SK-MEL-5 (cell line): ENCODE measurements around a stretch of chr7.

RAMPAGE:
- cytosol, long total RNA = no peak
- long total RNA = no peak
- nucleus, long total RNA = no peak
These were observed 76.6 kb downstream of the INSIG1 start for GRCh38 chr7:155374320-155374670.

DNA sequence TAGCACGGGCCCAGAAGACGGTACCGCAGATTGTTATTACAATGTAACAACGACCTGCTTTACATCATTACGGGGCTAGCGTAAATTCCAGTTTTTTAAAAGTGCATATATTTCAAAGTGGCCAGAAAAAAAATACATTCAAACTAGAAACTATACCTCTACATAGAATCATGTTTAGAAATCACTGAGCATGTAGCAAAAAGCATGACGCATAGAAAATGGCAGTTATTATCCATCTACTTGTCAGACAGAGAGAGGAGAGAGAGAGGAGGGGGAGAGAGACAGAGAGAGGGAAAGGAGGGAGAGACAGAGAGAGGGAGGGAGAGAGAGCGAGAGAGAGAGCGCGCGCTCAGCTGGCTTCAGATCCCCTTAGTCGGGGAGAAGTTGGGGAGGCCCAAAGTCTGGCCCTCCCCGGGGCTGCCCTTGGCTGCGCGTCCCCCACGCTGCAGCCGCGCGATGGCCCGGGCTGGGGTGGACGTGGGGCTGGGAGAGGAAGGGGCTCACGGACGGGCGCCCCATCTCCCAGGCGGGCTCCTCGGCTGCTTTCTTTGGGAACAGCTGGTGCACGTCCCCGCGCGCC, 37.1 kb downstream of the CNPY1 start:
RAMPAGE:
- cytosol, long total RNA = no peak
- long total RNA = no peak
- nucleus, long total RNA = no peak

RAMPAGE:
- cytosol, long total RNA = no peak
- long total RNA = no peak
- nucleus, long total RNA = no peak
These were observed 25.2 kb downstream of the RBM33 start for GRCh38 chr7:155669480-155670203.

DNA sequence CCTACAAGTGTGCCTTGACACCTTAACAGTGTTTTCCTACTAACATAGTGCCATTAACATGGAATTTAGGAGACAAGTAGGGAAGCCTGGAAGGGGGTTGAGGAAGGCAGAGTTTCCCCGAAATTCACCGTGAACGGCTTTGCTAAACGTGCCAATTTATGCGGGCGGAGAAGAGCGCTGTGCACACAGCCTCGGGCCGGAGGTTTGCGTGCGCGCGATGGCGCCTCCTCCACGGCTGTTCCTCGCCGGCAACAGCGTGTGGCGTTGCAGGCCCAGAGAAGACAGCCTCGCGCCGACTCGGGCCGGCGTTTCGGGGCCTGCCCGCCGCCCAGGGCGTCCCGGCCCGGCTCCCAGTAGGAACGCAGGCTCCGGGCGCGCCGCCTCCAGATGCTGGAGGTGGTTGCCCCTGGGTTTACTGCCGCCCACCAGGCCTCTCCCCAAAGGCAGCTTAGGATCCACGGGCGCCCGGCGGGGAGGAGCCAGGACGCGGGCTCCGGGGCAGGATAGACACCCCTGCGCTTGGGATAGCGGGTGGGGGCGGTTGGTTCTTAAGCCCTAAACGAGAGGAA, 6.8 kb downstream of the SHH start:
RAMPAGE:
- cytosol, long total RNA = no peak
- long total RNA = no peak
- nucleus, long total RNA = no peak

GRCh38 chr7:155917765-155918237, 105.5 kb upstream of the SHH start:
RAMPAGE:
- cytosol, long total RNA = no peak
- long total RNA = no peak
- nucleus, long total RNA = no peak

RAMPAGE:
- cytosol, long total RNA = no peak
- long total RNA = no peak
- nucleus, long total RNA = no peak
These were observed 109.7 kb upstream of the SHH start for GRCh38 chr7:155921991-155922244.

DNA sequence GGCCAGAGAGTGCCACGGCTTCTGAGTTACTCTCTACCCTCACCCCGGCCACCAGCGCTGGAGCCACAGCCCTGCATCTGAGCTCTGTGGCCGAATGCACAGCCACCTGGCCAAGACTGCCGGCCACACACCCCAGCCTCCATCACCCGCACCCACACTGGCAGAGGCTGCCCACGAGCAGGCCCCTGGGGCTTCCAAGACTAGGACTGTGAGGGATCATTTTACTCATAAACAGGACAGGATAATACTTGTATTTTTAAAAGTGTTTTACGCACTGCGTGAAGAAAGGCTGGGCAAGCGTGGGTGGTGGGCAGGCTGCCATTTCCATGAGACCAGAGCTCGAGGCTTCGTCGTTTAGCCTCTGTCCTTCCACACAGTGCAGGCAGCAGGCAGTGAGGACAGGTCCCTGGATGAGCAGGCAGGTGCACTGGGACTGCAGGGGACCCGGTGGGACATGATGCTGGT, 35.6 kb upstream of the RNF32 start:
RAMPAGE:
- cytosol, long total RNA = no peak
- long total RNA = no peak
- nucleus, long total RNA = no peak

RAMPAGE:
- cytosol, long total RNA = no peak
- long total RNA = no peak
- nucleus, long total RNA = no peak
These were observed 27.6 kb upstream of the RNF32 start for GRCh38 chr7:156612850-156613507.

DNA sequence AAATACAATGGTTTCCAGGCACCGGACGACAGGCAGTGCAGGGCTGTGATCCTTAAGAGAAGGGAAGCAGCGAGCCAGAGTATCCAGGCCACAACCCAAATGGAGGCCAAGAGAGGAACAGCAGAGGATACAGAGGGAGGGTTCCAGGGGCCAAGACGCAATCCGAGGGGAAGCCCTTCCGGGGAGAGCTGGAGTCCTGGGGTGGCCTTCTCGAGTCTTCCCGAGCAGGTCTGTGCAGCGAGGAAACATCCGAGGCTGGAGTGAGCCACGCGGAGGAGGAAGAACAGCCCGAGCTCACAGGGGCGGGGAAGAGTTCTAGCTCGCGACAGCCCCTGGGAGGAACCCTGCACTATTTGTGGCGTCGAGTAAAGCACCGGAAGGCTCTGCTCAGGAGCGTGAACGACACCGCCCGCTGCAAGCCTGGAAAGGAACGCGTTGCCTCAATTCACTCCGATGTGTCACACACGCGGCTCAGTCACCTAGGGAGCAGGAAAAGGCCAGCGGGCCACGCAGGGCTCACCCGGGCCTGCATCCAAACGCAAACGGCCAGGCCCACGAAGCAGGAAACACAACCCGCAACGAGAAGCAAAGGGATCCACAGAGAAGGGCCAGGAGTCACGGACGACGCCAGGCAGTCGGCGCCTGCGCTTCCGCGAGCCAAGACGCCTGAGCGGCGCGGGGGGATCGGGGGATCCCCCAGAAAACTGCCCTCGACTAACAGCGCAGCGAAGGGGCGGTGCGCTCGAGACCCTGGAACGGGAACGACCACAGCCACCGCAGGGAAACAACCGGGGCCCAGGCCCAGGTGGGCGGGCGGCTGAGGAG, 833 bp upstream of the RNF32 start:
RAMPAGE:
- cytosol, long total RNA = no peak
- long total RNA = no peak
- nucleus, long total RNA = no peak

GRCh38 chr7:156895153-156895857, 2.3 kb upstream of the LMBR1 start:
RAMPAGE:
- cytosol, long total RNA = no peak
- long total RNA = no peak
- nucleus, long total RNA = no peak

DNA sequence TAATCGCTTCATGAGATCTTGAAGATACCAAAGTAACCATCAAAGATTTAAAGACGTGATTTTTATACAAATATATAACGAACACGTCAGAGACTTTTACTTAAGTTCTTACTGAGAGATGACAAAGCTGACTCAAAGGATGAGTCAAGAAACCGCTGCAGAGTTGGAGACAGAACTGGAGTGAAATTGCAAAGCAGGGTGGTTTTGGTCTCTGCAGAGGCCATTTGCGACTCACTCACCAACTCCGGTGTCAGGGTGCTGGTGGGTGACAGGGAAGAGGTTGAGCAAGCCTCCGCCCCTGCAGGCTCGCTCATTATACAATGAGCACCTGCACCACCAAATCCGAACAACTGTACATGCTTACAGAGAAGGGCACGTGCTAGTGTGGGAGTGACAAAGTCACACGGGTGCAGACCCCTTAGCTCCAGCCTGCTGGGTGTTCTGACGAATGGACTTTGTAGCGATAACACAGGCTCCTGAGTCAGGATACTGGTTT, 75.3 kb downstream of the DNAJB6 start:
RAMPAGE:
- cytosol, long total RNA = no peak
- long total RNA = no peak
- nucleus, long total RNA = no peak

DNA sequence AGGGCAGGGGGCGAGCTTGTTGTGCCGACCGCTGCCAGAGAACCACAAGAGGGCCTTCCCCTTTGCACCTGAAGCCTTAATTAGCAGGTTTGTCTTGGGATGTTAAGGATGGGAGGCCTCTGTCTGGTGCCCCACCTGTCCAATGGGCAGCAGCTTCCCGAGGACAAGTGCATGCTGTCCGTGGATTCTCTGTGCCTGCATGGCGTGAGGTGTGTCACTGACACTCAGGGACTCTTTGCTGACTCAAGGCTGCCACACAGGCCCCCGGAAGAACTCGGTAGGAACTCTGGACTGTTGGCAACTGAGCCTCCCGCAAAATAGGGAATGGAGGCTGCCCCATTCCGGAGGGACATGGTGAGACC, 487.5 kb downstream of the DNAJB6 start:
RAMPAGE:
- cytosol, long total RNA = no peak
- long total RNA = no peak
- nucleus, long total RNA = no peak

DNA sequence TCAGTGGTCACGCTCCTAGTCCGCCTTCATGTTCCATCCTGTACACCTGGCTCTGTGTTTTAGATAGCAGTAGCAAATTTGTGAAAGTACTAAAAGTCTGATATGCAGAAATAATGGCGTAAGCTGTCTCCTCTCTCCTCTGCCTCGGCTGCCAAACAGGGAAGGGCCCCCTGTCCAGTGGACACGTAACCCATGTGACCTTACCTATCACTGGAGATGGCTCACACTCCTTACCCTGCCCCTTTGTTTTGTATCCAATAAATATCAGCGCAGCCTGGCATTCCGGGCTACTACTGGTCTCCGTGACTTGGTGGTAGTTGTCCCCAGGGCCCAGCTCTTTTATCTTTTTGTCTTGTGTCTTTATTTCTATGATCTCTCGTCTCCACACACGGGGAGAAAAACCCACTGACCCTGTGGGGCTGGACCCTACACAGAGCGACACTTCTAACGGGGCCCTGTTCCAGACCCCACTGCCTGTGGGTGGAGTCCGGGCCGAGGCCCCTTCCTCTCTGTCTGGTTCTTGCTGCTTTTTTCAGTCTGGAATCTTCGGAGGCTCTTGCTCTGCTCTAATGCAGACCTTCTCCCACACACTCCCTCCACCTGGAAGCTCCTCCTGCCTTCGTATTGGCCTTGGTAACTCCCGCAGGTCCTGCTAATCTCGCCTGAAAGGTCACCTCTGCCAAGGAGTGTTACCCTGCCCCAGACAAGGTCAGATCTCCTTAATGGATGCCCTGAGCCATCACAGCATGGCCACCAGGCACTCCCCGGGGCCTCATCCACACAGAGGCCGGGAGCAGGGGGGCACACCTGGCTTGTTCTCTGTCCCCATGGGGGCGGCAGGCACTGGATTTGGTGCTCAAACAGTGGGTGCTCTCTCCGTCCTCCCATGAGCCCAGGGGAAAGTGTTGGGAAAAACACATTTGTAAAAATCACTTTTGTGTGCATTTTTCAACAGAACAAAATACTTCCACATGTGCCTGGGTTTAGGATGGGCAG, 531.8 kb downstream of the PTPRN2 start:
RAMPAGE:
- cytosol, long total RNA = no peak
- long total RNA = no peak
- nucleus, long total RNA = no peak

RAMPAGE:
- cytosol, long total RNA = no peak
- long total RNA = no peak
- nucleus, long total RNA = no peak
These were observed 517.2 kb downstream of the PTPRN2 start for GRCh38 chr7:158070112-158071101.

GRCh38 chr7:158203909-158204508, 383.6 kb downstream of the PTPRN2 start:
RAMPAGE:
- cytosol, long total RNA = no peak
- long total RNA = no peak
- nucleus, long total RNA = no peak

DNA sequence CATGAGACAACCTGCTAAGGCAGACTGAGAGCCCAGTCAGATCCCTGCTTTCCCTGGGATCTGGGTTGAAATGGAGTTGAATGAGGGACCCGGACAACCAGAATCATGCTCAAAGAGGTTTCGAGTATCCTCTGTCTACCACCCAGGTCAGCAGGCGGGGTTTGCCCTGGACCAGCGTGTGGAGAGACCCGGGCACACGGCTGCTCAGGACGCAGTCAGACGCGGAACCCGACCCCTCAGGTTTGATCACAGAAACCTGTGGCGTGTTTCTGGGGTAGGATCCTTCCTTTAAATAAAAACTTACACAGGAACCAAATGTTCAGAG, 330.6 kb downstream of the PTPRN2 start:
RAMPAGE:
- cytosol, long total RNA = no peak
- long total RNA = no peak
- nucleus, long total RNA = no peak

DNA sequence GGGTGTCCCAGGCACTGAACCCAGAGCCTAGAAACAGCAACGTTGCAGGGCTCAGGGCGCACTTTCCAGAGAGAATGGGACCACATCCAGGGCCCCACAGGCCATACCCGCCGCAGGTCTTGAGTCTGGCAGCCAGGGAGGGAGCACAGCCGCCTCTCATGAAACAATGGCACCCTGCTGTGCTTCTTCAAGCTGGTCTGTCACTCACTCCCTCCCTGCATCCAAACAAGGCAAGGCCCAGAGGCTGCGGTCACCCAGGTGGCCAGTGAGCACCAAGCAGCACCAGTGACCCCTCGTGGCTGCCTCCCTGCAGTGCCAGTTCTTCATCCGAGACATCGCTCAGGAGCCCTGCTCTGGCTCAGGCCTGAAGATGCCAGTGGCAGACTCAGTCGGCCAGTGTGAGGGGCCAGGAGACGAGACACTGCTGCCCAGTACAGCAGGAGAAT, 261.6 kb downstream of the PTPRN2 start:
RAMPAGE:
- cytosol, long total RNA = no peak
- long total RNA = no peak
- nucleus, long total RNA = no peak

DNA sequence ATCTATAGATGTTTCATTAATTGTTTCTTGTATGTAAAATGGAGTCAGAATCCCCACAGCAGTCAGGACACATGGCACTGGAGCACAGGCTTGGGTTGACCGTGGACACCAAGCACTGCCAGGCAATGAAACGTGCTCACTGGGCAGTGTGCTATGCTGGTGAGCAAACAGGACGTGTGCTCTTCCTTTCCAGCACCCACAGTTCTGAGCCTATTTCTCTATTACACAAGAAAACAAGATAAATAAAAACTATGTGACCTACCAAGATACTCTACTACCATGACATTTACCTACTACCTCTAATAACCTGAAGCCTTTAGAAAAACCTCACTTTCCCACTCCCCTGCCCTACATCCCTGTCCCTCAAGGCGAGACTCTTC, 44.2 kb upstream of the PTPRN2 start:
RAMPAGE:
- cytosol, long total RNA = no peak
- long total RNA = no peak
- nucleus, long total RNA = no peak

GRCh38 chr7:158662604-158662931, 42.0 kb downstream of the NCAPG2 start:
RAMPAGE:
- cytosol, long total RNA = no peak
- long total RNA = no peak
- nucleus, long total RNA = no peak

DNA sequence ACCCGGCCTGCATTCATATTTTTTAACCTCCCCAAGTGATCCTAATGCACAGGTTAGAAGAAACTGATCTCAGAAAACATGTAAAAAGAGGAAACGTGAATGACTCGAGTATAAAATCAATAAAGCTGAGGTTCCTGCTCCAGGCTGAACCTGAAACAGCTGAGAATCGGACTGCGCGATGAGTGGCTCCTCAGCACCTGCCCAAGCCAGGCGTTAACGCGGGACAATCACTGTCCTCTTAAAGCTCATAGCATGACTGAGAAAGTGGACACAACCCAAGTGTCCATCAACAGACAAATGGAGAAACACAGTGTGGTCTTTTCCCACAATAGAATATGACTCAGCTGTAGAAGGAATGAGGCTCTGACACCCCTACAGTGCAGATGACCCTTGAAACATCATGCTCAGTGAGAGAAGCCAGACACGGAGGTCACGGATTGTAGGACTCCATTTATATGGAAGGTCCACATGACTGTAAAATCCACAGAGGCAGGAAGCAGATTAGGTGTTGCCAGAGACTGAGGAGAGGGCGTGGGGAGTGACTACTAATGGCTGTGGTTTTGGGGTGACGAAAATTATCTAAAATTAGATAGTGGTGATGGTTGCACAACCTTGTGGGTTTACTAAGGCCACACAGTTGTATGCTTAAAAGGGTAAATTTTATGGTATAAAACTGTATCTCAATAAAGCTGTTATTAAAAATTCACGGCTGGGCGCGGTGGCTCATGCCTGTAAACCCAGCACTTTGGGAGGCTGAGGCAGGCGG, 6.0 kb upstream of the NCAPG2 start:
RAMPAGE:
- cytosol, long total RNA = no peak
- long total RNA = no peak
- nucleus, long total RNA = no peak